BE2C (cell line): ENCODE data around the gene SLC26A9.

DNA sequence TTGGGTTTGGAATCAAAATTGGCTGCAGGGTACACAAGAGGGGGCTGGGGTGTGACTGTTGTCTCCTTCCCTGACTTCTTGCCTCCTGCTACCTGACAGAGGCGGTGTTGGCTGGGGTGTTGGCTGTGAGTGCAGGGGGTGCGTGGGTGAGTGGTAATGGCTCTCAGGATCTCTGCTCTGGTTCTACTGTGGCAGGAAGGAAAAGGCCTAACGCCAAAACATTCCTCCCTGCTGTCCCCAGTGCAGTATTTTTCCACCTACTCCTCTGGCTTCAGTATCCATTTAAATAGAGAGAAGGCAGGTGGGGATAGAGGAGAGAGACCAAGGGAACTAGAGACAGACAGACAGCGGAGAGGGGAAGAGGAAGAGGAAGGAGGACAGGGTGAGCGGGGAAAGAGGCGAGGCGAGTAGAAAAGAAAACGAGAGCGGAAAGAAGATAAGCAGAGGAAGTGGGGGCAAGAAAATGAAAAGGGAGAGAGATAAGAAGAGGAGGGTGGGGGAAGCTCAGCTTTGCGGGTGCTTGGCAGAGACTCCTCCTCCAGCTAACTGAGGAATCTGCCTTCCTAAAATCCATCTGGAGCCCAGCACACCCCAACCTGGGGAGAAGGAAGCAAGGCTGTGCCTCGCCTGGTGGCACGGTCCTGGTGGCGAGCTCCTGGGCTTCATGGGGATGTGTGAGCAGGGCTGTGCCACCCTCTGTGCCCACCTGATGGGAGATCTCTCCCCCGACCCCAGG is 20.9 kb upstream of the LRRN2 start:
- RRBS = no CpG with 5 or more reads among the region's 14 CpGs

DNA sequence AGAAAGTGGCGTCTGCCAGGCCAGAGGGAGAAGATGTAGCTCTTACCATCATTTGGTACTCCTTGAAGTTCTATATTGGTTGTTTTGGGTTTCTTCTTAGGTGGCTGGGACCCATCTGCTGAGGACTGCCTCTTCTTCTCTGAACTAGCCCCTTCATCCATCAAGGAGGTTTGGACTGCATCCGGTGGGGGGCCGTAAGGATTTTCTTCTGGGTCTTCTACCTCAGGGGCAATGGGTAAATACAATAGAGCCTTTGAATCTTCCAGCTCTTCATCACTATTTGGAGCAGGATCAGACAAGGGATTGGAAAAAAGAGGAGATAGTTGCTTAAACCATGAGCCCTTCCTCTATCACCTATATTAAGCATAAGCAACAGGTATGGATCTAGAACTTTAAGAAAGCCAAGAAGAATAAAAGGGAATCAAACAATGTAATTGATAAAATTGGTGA is 12.4 kb upstream of the TMEM81 start:
- RRBS = no CpG with 5 or more reads among the region's 3 CpGs

- RRBS = no CpG with 5 or more reads among the region's 5 CpGs
These were observed 20.2 kb downstream of the DSTYK start for GRCh38 chr1:205191329-205191695.

DNA sequence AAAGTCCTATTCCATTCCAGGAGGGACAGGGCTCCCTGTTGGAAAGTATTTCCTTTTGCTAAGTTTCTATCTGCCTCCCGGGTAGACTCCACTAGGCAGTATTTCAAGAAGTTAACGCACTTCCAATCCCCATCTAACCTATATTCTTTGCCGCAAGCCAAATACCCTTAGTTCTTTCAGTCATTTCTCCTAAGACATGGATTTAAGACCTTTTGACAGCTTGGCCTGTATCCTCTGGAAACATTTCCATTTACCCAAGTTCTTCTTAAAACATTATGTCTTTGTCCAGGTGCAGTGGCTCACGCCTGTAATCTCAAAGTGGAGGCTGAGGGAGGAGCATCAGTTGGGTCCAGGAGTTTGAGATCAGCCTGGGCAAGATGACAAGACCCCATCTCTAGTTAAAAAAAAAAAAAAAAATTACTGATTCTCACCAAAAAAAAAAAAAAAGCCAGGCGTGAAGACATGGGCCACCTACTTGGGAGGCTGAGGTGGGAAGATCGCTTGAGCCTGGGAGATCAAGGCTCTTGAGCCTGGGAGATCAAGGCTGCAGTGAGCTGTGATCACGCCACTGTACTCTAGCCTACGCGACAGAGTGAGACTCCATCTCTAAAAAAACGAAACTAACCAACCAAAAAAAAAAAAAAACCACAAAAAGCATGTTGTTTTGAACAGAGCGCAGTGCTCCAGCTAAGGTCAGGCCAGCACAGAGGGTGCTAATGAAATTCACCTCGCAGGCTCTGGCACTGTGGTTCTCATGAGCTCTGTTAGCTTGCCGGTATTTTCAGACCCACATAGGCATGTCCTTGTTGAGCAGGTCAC is 36.1 kb downstream of the NUAK2 start:
- RRBS = no CpG with 5 or more reads among the region's 13 CpGs

DNA sequence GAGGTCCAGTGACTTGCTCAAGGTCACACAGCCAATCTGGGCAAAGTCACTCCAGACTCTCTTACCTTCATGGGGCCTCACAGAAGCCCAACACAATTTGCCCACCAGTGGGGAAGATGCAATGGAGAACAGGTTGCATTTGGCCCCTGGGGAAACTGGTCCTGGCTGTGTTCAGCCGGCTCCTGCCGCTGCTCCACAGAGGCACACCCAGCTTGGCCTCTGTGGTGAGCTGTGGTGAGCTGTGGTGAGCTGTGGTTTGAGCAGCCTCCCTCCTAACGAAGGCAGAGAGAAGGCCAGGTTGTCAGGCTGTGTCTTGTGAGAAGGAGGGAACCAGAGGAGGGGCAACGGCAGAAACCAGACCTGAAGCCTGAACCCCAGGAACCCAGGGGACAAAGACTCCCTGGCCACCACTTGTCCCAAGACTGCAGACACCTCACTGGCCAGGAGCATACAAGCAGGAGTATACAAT is 35.0 kb downstream of the NUAK2 start:
- RRBS = no CpG with 5 or more reads among the region's 4 CpGs

- RRBS = 10% methylated on average over 16 of the region's 53 CpGs
These were observed 24.6 kb downstream of the CDK18 start for GRCh38 chr1:205528812-205529745.

GRCh38 chr1:205664357-205665167 is 15.7 kb downstream of the SLC45A3 start:
- RRBS = no CpG with 5 or more reads among the region's 20 CpGs

GRCh38 chr1:205672952-205673622 is 7.2 kb downstream of the SLC45A3 start:
- RRBS = no CpG with 5 or more reads among the region's 5 CpGs

GRCh38 chr1:205727468-205728043 is 22.4 kb downstream of the NUCKS1 start:
- RRBS = no CpG with 5 or more reads among the region's 7 CpGs

DNA sequence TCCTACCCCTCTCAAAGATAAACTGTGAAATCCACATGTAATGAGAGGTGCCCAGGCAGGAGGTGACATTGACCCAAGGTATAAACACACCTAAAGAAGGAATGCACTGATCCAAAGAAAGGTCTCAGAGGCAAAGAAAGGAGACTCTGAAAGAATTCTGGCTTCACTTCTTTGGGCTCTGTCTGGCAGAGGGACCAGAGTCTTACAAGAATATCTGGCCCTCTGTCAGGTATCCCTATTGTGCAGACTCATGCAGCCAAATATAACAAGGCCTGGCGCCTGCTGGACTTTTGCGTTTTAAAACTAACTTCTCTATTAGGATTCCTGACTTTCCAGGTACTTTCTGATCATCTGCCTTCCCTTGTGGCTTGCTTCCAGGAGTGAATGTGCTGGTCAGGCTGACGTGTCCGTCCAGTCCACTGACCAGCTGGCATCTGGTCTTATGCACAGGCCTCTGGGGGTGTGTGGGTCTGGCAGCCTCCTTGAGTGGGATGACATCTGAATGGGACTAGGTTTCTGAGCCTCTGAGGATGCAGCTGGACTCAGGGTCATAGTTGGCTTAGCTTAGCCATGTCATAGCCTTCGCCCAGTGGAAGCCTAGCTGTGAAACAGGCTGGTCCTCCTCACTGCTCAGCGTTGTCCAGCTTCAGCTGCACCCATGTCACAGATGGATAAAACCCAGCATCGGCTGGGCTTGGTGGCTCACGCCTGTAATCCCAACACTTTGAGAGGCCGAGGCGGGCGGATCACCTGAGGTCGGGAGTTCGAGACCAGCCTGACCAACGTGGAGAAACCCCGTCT is 8.7 kb upstream of the RAB29 start:
- RRBS = no CpG with 5 or more reads among the region's 15 CpGs

GRCh38 chr1:205900033-205900350 is 43.3 kb downstream of the SLC26A9 start:
- RRBS = no CpG with 5 or more reads among the region's 3 CpGs

DNA sequence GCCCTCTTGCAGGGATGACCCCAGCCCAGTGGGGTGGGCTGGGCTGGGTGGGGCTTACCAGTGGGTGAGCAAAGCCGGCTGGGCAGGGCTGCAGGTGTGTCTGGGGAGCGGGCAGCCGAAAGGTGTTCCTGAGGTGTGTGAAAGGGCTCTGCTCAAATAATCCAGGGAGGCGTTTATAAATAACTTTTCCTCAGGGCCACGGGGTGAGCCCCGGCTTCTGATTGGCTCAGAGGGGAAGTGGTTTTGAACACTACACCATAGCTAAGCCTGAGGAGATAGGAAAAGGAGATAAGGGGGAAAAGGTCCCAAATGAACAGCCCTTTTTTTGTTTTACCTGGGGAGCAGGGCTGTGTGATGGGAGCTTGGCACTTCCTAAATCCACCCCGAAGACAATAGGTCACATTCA is at the start of gene SLC26A9:
SLC26A9 (minus strand) TSS at position 150 of the 406 bp plus-strand sequence.
- RRBS = no CpG with 5 or more reads among the region's 7 CpGs

- RRBS = no CpG with 5 or more reads among the region's 5 CpGs
These were observed 13.9 kb upstream of the RHEX start for GRCh38 chr1:206038872-206039633.

DNA sequence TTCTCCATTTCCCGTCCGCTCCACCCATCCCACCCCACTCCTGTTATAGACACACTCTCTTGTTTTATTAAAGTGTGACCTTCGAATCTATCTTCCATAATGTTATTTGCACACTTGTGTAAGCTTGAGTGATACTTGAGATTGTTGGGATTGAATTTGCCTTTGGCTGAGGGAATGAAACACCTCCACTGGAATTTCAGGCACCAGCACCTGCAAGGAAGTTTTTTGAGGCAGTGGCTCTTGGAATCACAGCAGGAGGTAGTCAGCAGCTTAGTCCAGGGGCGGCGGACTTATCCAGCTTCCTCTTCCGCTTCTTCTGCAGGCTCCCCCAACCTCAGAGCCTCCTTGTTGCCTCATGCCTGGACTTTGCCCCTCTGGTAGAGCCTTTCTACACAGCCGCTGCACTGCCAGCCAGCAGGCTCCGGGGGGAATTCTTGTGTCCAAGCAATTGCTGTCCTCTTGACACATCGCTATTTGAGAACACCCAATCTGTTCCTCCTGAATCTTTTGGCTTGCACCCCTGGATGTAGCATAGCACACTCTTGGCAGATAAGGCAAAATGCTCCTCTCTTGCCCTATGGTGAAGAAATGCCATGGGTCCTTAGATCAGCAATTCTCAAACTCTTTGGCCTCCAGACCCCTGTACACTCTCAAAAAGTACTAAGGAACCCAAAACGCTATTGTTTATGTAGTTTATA is 4.4 kb upstream of the RHEX start:
- RRBS = no CpG with 5 or more reads among the region's 10 CpGs

DNA sequence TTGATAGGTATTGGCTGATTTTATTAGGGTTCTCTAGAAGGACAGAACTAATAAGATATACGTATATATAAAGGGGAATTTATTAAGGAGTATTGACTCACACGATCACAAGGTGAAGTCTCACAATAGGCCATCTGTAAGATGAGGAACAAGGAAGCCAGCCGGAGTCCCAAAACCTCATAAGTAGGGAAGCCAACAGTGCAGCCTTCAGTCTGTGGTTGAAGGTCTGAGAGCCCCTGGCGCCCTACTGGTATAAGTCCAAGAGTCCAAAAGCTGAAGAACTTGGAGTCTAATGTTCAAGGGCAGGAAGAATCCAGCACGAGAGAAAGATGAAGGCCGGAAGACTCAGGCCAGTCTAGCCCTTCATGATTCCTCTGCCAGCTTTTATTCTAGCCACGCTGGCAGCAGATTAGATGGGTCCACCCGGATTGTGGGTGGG is 18.0 kb downstream of the RHEX start:
- RRBS = 56% methylated on average over 3 of the region's 8 CpGs

GRCh38 chr1:206453942-206454875 is 16.1 kb upstream of the IKBKE start:
- RRBS = 90% methylated on average over 4 of the region's 32 CpGs

DNA sequence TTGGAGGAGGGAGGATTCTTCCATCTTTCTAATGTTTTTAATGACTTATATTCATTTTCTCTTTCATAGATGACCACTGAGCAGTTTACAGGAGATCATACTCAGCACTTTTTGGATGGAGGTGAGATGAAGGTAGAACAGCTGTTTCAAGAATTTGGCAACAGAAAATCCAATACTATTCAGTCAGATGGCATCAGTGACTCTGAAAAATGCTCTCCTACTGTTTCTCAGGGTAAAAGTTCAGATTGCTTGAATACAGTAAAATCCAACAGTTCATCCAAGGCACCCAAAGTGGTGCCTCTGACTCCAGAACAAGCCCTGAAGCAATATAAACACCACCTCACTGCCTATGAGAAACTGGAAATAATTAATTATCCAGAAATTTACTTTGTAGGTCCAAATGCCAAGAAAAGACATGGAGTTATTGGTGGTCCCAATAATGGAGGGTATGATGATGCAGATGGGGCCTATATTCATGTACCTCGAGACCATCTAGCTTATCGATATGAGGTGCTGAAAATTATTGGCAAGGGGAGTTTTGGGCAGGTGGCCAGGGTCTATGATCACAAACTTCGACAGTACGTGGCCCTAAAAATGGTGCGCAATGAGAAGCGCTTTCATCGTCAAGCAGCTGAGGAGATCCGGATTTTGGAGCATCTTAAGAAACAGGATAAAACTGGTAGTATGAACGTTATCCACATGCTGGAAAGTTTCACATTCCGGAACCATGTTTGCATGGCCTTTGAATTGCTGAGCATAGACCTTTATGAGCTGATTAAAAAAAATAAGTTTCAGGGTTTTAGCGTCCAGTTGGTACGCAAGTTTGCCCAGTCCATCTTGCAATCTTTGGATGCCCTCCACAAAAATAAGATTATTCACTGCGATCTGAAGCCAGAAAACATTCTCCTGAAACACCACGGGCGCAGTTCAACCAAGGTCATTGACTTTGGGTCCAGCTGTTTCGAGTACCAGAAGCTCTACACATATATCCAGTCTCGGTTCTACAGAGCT is 12.3 kb downstream of the DYRK3 start:
- RRBS = 85% methylated on average over 3 of the region's 17 CpGs

- RRBS = no CpG with 5 or more reads among the region's 4 CpGs
These were observed 19.2 kb upstream of the MAPKAPK2 start for GRCh38 chr1:206665501-206665929.

DNA sequence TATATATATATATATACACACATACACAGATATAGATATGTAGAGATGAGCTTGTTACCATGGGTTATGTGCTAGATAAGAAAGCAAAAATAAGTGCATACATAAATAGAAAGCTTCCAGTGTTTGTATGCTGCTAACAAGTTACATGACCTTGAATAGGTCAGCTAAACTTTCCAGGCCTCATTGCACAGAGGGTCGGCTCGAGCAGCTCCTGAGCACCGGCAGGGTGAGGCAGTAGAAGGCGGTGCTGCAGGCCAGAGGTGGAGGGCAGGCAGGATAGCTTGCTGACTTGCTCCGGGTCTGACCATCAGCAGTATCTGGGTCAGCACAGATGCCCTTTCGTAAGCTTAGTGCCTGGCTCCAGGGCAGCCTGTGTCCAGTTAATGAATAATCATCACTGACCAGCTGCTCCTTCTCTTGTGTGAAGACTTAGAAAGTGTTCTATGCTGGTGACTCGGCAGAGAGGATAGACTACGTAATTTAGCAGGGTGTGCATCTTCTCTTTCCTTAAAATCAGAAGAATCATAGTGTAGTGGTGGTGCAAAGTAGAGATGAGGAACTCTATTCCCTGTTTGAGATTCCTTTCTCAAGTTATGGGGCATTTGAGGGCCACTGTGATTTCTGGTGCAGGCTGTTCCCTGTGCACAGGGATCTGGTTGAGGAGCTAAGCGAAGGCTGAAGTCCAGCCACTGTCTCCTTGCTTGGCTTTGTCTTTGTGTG is 6.9 kb downstream of the MAPKAPK2 start:
- RRBS = 89% methylated on average over 3 of the region's 9 CpGs

DNA sequence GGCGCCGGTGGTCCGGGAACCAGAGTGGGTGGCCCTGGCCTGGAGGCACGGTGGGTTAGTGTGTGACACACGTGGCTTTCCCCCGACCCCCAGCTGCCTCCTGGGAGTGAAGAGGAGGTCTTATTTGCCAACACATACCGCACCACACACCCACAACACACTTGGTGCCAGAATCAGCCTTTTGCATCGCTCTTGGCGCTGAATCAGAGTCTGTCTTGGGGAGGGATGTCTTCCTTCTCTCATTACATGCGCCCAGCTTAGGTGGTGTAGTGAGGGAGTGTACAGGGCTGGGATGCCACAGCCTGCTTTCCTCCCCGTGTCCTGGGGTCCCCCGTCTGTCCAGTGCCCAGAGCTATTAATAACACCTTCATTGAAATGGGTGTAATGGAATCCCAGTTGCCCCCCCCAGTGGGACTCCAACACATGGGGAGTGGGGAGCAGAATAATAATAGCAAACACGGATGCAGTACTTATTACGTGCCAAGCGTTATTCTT is 38.2 kb downstream of the MAPKAPK2 start:
- RRBS = no CpG with 5 or more reads among the region's 15 CpGs